Epithelial cell of alveolus of lung (primary cell): ENCODE data around the gene MILR1.

- RAMPAGE, long total RNA: no peak
- RRBS: no CpG with 5 or more reads among the region's 11 CpGs
These were observed 3.5 kb downstream of the SCN4A start for GRCh38 chr17:63969081-63969654.

- RAMPAGE, long total RNA: no peak
- RRBS: no CpG with 5 or more reads among the region's 2 CpGs
These were observed 39.4 kb upstream of the ICAM2 start for GRCh38 chr17:64059922-64060132.

GRCh38 chr17:64063794-64064913 is 43.7 kb upstream of the ICAM2 start:
- RAMPAGE, long total RNA: no peak
- RRBS: 44% methylated on average over 4 of the region's 27 CpGs

DNA sequence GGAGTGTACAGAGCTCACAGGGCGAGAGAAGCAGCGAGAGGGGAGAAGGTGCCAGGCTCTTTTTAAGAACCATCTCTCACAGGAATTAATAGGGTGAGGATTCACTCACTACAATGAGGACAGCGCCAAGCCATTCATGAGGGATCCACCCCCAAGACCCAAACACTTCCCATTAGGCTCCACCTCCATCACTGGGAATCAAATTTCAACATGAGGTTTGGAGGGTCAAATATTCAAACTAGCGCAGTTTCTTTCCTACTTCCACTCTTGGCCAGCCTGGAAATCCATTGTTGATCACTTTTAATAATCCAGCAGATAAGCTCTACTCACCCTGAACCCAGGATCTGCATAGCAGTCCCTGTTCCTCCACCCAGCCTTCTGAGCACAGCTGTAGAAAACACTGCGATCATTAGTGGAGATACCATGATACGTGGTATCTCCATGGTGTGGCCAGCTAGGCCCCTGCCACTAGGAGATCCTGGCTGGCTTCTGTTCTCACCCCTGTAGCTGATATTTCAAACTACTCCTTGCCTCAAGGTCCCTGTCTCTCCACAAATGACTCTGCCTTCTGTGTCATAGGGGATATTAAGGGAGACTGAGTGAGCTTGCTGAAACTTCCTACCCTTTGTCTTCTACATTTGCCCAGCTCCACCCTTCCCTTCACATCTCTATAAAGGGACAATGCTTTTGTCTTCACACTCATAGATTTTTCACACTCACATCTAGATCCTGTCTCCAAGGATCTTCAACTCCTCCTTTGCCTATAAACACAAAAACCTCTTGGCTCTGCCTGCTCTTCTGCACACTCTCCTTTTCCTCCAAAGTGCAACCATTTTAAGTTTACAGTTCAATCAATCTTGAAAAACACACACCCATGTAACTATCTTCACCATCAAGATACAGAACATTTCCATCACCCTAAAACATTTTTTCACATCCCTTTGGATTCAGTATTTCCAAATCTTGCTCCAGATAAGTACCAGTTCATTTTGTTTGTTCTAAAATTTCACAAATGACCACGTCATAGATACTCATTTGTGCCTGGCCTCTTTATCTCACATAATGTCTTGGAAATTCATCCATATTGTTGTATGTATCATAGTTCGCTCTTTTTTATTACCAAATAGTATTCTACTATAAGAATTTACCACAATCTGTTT is 44.2 kb downstream of the ERN1 start:
- RAMPAGE, long total RNA: no peak
- RRBS: no CpG with 5 or more reads among the region's 8 CpGs

DNA sequence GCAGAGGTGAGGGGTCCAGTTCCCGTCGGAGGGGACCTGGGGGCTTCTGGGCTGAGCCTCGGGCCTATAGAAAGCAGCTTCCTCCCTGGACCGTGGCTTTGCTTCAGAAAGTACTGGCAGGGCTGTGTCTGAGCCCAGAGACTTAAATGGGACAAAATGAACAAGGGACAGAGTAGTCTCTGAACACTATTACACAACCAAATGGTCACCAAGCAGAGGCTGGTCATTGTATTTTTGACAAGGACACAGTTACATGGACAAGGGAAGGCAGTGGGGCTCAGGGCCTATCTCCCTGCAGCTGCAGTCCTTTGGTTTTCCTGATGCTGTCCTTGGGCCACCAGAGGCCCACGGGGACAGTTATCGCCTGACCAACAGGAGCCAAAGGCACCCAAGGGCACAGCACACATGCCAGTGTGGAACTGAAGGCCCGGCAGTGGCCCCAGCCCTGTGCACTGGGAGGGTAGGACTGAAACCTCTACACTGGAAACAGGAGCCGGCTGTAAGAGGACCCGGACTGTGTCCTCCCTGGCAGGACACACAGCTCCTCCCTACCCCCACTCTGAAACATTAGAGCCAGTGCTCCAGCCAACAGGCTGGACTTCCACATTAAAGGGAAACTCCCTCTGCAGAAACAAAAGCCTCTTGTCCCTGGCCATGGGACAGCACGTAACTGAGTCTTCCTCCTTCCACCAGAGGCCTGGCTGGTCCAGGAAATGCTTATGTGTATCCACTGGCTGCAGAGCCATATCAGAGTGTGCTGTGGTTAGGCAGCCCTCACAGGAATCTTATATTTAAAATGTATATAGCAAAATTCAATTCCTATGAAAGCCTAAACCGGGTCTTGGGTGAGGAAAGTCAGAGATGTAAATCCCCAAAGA is 26.1 kb upstream of the ERN1 start:
- RAMPAGE, long total RNA: no peak
- RRBS: 19% methylated on average over 2 of the region's 11 CpGs

DNA sequence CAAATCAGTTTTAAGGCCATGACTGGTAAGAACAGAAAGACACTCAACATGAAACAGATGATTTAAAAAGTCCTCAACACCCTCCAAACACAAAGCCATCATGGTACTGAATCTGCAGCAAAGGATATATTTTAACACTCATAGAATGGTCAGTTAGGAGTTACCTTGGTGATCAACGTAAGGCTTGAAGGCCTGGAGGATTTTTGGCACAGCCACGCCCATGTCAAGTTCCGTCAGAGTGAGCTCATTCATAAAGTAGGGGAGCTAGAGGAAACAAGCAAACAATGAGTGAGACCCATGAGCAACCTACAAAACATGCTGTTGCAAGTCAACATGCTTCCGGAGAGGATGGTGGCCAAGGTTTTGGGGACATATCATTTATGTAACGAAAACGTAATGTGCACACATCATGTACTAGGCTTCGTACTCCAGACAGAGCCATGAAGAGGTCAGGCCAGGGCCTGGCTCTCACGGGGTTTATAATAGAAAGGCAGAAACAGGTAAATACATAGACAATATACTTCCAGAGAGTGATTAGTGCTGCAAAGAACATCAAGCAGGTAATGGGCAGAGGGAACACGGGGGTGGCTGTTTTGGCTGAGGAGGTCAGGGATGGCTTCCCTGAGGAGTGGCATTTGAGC is 41.1 kb upstream of the ERN1 start:
- RAMPAGE, long total RNA: no peak
- RRBS: no CpG with 5 or more reads among the region's 9 CpGs

DNA sequence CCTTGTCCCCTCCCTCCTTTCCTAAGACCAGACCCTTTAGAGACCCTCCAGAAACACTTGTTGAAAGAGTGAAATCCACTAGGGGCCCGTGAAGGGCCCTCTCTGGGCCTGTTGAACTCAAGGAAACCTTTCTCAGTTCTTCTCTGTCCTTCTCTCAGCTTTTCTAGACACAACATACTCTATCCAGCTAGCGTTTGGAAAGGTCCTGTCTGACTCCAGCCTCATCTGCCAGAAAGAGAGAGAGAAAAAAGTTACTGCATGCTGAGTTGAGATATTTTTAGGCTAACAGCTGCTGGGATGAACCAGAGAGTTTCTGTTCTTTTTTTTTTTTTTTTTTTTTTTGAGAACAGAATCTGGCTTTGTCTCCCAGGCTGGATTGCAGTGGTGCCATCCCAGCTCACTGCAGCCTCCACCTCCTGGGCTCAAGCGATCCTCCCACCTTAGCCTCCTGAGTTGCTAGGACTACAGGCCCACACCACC is 14.8 kb upstream of the TEX2 start:
- RAMPAGE, long total RNA: no peak
- RRBS: no CpG with 5 or more reads among the region's 3 CpGs

GRCh38 chr17:64333979-64334544 is 56.6 kb downstream of the PECAM1 start:
- RAMPAGE, long total RNA: no peak
- RRBS: no CpG with 5 or more reads among the region's 7 CpGs

GRCh38 chr17:64378976-64379390 is 11.7 kb downstream of the PECAM1 start:
- RAMPAGE, long total RNA: no peak
- RRBS: no CpG with 5 or more reads among the region's 3 CpGs

- RAMPAGE, long total RNA: no peak
- RRBS: no CpG with 5 or more reads among the region's 11 CpGs
These were observed at the start of gene MILR1 for GRCh38 chr17:64448624-64449456. MILR1 (plus strand) TSS chr17:64449115.

- RAMPAGE, long total RNA: no peak
- RRBS: no CpG with 5 or more reads among the region's 3 CpGs
These were observed 25.9 kb downstream of the CEP95 start for GRCh38 chr17:64532667-64533024.

- RAMPAGE, long total RNA: no peak
- RRBS: no CpG with 5 or more reads among the region's 2 CpGs
These were observed 2.0 kb downstream of the SMURF2 start for GRCh38 chr17:64660068-64660520.

DNA sequence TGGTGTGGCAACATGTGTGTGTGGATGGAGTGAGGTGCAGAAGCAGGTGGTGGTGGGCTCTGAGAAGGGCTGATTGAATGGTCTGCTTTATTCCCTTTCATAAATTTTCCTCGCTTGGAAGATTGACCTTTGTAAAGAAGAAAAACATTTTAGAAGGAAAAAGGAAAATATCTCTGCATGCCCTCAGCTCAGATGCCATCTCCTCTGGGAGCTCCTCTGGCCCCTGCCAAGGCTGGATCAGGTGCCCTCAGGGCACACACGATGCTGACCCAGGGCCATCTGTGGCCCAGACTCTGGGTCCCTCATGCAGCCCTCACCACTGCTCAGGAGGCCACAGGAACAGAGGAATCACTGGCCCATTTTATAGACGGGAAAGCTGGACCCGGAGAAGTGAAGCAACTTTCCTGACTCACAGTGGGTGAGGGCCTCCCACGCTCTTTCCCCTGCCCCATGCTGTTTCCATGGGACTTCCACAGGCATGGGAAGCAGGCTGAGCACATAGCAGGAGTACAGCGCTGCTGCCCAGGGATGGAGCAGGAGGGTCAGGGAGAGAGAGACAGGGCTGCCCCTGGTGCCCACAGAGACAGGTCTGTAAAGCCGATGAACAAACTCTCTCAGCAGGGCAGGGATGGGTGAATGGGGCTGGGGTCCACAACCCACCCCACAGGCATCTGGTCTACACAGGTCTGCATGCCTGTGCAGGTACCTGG is 127.9 kb upstream of the SMURF2 start:
- RAMPAGE, long total RNA: no peak
- RRBS: no CpG with 5 or more reads among the region's 7 CpGs

DNA sequence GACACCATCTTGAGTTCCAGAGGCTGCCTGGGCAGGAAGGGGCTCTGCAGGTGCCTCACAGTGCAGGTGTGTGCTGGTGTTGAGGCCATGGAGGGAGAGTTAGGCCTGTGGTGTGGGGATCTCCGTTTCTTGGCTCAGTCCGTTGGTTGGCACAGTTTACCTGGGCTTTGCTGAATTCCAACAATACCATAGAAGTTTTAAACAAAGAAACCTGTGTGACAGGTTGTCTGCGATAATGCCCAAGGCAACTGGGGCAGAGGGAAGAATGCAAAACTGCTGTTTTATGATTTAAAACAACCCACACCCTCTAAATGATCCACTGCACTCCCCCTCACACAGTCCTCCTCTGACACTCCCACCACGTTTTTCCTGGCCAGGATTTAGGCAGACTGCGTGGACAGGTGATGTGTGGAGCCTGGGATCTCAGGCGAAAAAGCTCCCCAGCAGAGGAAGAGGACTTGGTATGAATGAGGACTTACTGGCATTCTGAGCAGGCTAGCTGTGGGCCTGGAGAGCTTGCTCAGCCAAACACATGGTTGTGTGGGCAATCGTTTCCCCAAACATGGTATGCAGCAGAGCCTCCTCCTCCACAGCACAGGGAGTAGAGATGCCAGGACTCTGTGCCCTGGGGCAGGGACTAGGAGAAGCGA is 104.1 kb downstream of the LRRC37A3 start:
- RAMPAGE, long total RNA: no peak
- RRBS: no CpG with 5 or more reads among the region's 8 CpGs

DNA sequence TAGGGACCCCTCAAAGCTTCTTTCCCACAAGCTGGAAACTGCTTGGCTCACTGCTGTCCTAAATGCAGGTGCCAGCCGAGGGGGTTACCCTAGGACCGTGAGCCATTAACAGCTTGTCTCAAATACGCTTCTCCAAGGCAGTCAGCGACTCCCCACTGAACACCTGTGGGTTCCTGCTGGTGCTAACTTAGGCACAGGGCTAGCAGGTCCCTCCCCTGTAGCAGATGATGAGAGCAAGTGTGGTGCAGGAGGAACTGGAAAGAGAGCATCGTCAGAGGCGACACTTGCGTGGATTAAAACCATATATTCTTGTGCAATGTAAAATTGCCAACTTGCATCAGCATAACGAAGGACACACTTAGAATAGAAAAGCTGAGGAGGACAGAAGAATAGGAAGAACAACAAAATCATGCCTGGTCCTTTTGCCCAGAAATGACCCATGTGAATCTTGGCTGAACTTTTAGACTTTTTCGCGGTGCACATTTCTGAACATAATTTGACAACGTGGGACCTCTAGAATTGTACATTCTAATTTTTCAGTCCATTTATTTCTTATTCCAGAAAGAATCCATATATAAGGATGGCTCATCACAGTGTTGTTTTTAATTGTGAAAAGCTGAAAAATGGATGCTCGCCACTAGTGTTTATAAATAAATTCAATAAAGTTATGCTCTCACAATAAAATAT is 67.2 kb upstream of the LRRC37A3 start:
- RAMPAGE, long total RNA: no peak
- RRBS: no CpG with 5 or more reads among the region's 12 CpGs

GRCh38 chr17:65058196-65058528 is 1.6 kb upstream of the GNA13 start:
- RAMPAGE, long total RNA: no peak
- RRBS: no CpG with 5 or more reads among the region's 6 CpGs

GRCh38 chr17:65283495-65284122 is 146.4 kb downstream of the RGS9 start:
- RAMPAGE, long total RNA: no peak
- RRBS: no CpG with 5 or more reads among the region's 9 CpGs

DNA sequence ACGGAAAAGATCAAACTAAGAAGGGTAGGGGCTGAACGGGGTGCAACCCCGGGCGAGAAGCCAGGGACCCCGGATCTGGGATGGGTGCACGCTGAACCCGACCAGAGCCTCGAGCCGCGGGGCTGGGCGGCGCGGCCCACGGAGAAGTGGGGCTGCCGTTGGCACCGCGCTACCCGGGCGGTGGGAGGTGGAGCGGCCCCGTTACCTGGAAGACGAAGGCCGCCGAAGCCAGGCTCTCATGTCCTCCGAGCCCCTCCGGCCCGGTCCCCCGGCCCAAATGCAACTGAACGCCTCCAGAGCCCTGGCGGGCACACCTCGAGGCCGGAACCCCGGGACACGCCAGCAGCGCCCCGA is 1.7 kb downstream of the AXIN2 start:
- RAMPAGE, long total RNA: no peak
- RRBS: 3% methylated on average over 15 of the region's 36 CpGs

GRCh38 chr17:66304889-66305341 is 2.5 kb downstream of the PRKCA start:
- RAMPAGE, long total RNA: no peak
- RRBS: no CpG with 5 or more reads among the region's 5 CpGs

GRCh38 chr17:66386812-66387438 is 84.5 kb downstream of the PRKCA start:
- RAMPAGE, long total RNA: no peak
- RRBS: no CpG with 5 or more reads among the region's 2 CpGs